ENCODE data around the gene NUCKS1.

DNA sequence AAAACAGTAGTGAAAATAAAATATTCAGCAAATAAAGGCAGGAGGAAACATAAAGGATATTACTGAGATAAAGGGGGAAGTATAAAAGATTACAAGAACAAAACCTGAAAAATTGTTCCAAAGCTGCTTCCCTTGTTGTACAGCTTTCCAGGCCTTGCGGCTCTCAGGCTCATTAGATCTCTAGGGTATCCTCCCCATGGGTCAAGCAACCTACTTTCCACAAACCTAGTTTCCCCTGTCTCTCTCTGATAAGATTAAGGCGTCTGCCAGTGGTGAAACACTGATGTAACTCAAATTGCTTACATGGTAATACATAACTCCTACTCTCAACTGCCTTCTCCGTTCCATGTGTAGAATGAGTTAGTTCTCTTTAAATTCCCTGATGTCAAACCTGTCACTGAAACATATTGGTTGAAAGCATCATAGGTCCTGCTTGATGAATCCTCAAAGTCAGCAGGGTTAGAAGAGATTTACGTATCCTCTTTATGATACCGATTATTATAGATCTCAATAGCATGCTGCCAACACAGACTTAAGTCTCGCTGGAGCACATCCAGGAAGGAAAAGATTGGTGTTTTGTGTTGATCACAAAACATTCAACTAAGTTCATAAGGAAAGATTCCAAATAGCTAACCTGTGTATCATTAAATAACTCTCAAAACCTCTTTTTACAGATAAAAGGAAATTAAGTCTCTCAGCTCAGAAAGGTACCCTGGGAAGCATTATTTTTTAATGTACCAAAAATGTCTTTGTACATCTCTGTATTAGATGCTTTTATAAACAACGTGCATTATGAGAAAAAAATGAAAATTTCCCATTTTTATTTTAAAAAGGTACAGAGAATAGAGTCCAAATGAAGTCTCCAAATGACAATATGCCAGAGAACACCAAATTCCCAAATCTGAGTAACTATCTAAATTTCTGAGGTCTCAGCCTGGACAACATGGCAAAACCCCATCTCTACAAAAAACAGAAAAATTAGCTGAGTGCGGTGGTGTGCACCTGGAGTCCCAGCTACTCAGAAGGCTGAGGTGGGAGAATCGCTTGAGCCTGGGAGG is 10.5 kb downstream of the PPP1R15B start:
CAGE:
- cytosol, long polyA minus RNA, result no peak
- cytosol, long polyA plus RNA, result no peak
- long polyA plus RNA, result no peak
- nucleus, long polyA minus RNA, result no peak
- nucleus, long polyA plus RNA, result no peak

GRCh38 chr1:204461269-204461959 is 33.2 kb downstream of the PIK3C2B start:
CAGE:
- cytosol, long polyA minus RNA, result no peak
- cytosol, long polyA plus RNA, result no peak
- long polyA plus RNA, result no peak
- nucleus, long polyA minus RNA, result no peak
- nucleus, long polyA plus RNA, result no peak

DNA sequence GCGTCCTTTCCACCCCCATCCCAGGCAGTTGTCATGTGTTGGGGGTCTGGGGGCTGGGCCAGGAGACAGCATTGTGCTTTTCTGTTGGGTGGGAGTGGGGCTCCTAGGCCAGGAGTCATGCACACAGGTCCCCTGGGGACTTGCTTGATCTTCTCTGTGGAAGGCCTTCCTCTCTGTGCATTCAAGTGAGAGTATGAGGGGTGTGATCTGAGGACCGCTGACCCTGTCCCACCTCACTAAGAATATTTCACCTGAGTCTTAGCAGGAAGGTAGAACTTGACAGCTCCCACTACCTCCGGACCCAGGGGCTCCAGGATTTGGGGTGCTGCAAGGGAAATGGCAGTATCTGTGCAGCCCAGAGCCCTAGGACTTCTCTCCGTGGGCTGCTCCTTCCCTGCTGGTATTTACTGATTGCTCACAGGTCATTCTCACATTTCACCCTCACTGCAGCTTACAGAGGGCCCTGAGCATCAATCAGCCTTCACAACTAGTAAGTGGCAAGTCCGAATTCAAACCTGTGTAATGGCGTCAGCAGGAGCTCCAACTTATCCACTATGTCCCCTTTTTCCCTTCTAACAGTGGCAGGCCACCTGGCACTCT is 32.5 kb downstream of the PIK3C2B start:
CAGE:
- cytosol, long polyA minus RNA, result no peak
- cytosol, long polyA plus RNA, result no peak
- long polyA plus RNA, result no peak
- nucleus, long polyA minus RNA, result no peak
- nucleus, long polyA plus RNA, result no peak

GRCh38 chr1:204474523-204475617 is 19.7 kb downstream of the PIK3C2B start:
CAGE:
- cytosol, long polyA minus RNA, result no peak
- cytosol, long polyA plus RNA, result no peak
- long polyA plus RNA, result no peak
- nucleus, long polyA minus RNA, result no peak
- nucleus, long polyA plus RNA, result no peak

DNA sequence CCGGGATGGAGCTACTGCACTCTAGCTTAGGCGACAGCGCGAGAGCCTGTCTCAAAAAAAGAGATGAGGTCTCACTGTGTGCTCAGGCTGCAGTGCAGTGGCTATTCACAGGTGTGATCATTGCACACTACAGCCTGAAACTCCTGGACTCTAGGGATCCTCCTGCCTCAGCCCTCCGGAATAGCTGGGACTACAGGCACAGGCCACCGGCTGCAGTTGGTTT is 1.8 kb downstream of the MDM4 start:
CAGE:
- cytosol, long polyA minus RNA, result no peak
- cytosol, long polyA plus RNA, result no peak
- long polyA plus RNA, result no peak
- nucleus, long polyA minus RNA, result no peak
- nucleus, long polyA plus RNA, result no peak

DNA sequence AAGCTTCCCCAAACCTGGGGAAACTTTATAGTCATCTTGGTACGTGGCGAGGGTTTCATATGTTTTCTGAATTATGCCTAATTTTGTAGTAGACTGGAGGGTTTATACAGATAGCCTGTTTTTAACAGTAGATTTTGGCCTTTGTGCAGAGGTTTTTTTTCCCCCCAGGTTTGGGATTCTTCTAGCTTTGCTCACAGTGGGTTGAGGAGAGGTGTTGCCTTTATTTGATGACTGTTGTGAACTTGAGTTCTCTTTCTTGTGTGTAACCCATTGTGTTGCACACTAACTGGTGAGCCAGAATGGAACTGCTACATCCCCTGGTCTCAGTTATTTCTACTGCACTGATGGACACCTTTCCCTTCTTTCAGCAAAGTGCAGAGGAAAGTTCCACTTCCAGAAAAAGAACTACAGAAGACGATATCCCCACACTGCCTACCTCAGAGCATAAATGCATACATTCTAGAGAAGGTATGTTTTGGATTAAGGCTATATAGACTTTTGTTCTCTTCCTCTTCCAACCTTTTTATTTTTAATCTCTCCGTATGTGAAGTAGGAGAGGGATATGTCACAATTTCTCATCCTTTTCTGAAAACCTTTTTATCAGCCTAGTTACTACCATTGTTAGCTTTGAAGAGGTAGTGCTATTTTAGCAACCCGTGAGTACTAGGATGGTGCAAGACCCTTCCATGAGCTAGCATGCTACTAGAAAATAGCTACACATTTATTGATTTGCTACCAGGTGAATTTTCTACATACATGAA is 21.8 kb downstream of the MDM4 start:
CAGE:
- cytosol, long polyA minus RNA, result no peak
- cytosol, long polyA plus RNA, result no peak
- long polyA plus RNA, result no peak
- nucleus, long polyA minus RNA, result no peak
- nucleus, long polyA plus RNA, result no peak

GRCh38 chr1:204670567-204671585 is 14.7 kb downstream of the LRRN2 start:
CAGE:
- cytosol, long polyA minus RNA, result no peak
- cytosol, long polyA plus RNA, result no peak
- long polyA plus RNA, result no peak
- nucleus, long polyA minus RNA, result no peak
- nucleus, long polyA plus RNA, result no peak

GRCh38 chr1:205247319-205248072 is 19.8 kb downstream of the TMCC2 start:
CAGE:
- cytosol, long polyA minus RNA, result no peak
- cytosol, long polyA plus RNA, result no peak
- long polyA plus RNA, result no peak
- nucleus, long polyA minus RNA, result no peak
- nucleus, long polyA plus RNA, result no peak

DNA sequence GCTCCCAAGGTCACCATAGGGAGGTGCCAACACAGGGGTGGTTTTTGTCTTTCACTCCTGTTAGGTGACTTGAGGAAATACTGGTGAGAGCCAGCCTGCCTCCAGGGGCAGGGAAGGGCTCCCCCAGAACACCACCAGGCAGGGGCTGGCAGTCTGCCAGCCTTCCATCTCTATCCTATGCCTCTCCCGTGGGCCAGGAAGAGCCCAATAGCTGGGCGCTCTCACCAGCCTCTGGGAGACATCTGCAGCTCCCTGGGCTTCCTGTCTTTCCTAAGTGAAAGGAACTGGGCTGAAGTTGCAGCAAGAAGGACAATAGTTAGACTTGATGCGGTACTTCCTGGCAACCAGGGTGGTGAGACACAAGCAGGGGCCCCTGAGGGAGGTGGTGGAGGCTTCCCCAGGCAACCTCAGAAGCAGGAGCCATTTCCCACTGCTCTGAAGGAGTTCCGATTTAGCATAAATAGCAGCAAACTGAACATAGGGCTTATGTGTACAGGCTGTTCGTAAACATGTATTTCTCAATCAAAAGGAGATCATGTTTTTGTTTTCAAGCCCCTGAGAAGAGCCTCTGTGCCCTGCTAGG is 14.1 kb downstream of the MFSD4A start:
CAGE:
- cytosol, long polyA minus RNA, result no peak
- cytosol, long polyA plus RNA, result no peak
- long polyA plus RNA, result no peak
- nucleus, long polyA minus RNA, result no peak
- nucleus, long polyA plus RNA, result no peak

GRCh38 chr1:205600028-205600678 is 31.3 kb downstream of the MFSD4A start:
CAGE:
- cytosol, long polyA minus RNA, result no peak
- cytosol, long polyA plus RNA, result no peak
- long polyA plus RNA, result no peak
- nucleus, long polyA minus RNA, result no peak
- nucleus, long polyA plus RNA, result no peak

DNA sequence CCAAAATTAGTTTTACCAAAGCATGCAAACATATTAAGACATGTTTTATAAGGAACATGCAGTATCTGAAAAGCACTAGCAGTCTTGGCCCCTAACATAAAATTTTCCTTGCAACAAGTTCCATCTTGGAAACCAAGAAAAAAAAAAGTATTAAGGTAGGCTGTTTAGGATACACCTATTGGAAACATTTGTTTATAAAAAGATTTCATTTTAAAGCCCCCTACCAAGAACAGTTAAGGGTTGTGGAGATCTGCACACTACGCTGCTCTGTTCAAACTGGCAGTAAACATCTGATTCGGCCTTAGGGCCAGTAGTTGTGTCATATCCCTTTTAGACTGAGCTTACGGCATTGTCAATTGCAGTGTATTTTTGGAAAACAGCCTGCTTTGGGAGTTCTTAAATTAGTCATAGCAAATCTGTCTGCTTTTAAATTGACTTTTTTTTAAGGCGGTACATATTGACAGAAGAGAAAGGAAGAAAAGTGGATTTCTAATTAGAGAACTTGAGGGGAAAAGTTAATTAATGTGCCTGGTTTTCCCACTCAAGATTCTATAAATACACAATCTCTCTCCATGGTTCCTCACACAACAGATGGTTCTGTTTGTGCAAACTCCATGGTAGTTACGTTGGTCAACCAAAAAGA is 1.6 kb upstream of the ELK4 start:
CAGE:
- cytosol, long polyA minus RNA, result no peak
- cytosol, long polyA plus RNA, result no peak
- long polyA plus RNA, result no peak
- nucleus, long polyA minus RNA, result no peak
- nucleus, long polyA plus RNA, result no peak

GRCh38 chr1:205749647-205750296 is at the start of gene NUCKS1:
Gene NUCKS1 (minus strand): TSS chr1:205750182.
CAGE:
- cytosol, long polyA minus RNA, result start-site peak on the minus strand at chr1:205750019-205750025, 54 reads; start-site peak on the minus strand at chr1:205750173-205750183, 30 reads
- cytosol, long polyA plus RNA, result start-site peak on the minus strand at chr1:205750019-205750283, 1,196 and 419 reads in 2 replicates
- long polyA plus RNA, result start-site peak on the minus strand at chr1:205750019-205750224, 1,520 and 813 reads in 2 replicates
- nucleus, long polyA minus RNA, result start-site peak on the minus strand at chr1:205750014-205750025, 142 reads; start-site peak on the minus strand at chr1:205750178-205750183, 277 reads
- nucleus, long polyA plus RNA, result start-site peak on the minus strand at chr1:205750019-205750035, 473 and 289 reads in 2 replicates

CAGE:
- cytosol, long polyA minus RNA, result no peak
- cytosol, long polyA plus RNA, result no peak
- long polyA plus RNA, result no peak
- nucleus, long polyA minus RNA, result no peak
- nucleus, long polyA plus RNA, result no peak
Measured at GRCh38 chr1:205947022-205947376, 3.7 kb upstream of the SLC26A9 start.

DNA sequence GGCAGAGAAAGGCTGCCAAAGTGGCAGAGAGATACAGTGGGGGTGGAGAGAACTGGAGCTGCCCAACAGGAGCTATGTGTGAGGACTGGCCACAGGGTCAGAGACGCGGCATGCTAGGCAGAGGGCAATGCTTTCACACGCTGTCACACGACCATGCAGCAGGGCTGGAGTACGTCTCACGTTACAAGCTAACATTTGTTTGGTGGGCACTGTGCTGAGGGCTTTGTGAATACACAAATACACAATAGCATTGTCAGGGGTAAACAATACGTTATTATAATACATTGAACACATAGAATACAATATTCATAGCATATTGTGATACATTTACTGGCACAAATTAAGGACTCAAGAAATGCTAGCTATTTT is 4.7 kb downstream of the RAB7B start:
CAGE:
- cytosol, long polyA minus RNA, result no peak
- cytosol, long polyA plus RNA, result no peak
- long polyA plus RNA, result no peak
- nucleus, long polyA minus RNA, result no peak
- nucleus, long polyA plus RNA, result no peak

DNA sequence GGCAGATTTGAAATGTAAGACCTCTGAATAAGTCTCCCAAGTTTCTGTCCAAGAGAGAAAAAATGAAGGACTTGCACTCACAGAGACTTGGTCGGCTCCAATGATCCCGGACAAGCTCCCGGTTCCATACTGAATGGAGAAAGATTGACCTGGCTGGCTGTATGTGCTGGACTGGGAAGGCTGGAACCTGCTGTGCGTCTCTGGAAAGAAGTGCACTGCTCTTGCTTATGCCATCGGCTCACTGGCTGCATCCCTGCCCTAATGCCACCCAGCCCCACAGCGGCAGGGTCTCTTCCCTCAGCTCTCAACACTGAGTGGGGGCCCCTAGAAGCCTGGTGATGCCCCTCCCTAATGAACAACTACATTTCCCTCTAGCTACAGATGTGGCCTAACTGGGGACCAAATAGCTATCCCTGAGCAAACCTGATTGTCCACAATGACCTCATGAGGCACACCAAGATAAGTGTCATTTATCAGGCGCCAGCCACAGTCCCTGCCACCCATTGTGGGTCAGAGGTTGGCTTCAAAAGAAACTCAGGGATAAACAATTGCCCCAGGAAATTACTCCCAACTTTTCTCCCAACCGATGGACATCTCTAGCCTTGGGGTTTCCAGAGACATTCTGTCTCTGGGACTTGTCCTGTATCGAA is 2.6 kb downstream of the CTSE start:
CAGE:
- cytosol, long polyA minus RNA, result no peak
- cytosol, long polyA plus RNA, result no peak
- long polyA plus RNA, result no peak
- nucleus, long polyA minus RNA, result no peak
- nucleus, long polyA plus RNA, result no peak

GRCh38 chr1:206083256-206083656 is 30.3 kb downstream of the RHEX start:
CAGE:
- cytosol, long polyA minus RNA, result no peak
- cytosol, long polyA plus RNA, result no peak
- long polyA plus RNA, result no peak
- nucleus, long polyA minus RNA, result no peak
- nucleus, long polyA plus RNA, result no peak

GRCh38 chr1:206444967-206445605 is 25.2 kb upstream of the IKBKE start:
CAGE:
- cytosol, long polyA minus RNA, result no peak
- cytosol, long polyA plus RNA, result no peak
- long polyA plus RNA, result no peak
- nucleus, long polyA minus RNA, result no peak
- nucleus, long polyA plus RNA, result no peak

DNA sequence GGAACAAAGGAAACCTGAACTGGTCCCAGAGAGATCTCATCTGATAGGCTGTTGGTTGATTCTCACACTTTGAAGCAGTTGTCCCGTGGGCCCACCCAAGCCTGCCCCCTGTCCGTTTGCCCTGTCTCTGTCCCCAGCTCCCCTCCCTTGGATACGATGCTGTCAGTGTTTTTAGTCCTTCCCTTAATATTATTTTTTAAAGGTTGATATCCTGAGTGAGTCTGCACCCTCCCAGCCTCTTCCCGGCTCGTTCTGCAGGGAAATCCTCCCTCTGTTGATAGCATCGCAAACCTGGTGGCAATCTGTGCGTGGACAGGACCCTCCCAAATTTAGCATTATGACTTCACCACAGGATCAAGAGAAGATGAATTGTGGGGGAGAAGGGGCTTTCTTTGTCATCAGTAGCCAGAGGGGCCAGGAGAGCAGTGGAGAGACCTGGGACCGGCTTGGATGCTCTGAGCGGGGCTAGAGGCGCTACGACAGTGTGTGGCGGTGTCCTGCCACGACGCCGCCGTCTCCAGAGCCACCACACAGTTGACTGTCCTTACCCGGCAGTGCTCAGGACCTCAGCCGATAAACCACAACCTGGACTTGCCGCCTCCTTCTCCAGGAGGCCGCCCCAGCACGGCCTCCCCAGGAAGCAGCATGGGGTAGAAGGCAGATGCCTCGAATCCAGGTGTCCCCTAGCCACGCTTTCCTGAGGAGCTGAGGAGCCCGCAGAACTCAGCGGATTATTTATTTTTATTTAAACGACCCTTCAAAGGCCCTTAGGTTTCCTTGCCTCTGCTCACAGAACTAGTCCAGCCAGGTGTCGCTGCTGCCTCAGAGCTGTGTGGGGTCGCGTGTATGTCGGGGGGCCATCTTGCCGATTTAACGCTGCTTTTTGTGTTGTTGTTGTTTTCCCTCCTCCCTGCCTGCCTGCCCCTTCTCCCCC is 16.1 kb upstream of the IKBKE start:
CAGE:
- cytosol, long polyA minus RNA, result no peak
- cytosol, long polyA plus RNA, result no peak
- long polyA plus RNA, result no peak
- nucleus, long polyA minus RNA, result no peak
- nucleus, long polyA plus RNA, result no peak

DNA sequence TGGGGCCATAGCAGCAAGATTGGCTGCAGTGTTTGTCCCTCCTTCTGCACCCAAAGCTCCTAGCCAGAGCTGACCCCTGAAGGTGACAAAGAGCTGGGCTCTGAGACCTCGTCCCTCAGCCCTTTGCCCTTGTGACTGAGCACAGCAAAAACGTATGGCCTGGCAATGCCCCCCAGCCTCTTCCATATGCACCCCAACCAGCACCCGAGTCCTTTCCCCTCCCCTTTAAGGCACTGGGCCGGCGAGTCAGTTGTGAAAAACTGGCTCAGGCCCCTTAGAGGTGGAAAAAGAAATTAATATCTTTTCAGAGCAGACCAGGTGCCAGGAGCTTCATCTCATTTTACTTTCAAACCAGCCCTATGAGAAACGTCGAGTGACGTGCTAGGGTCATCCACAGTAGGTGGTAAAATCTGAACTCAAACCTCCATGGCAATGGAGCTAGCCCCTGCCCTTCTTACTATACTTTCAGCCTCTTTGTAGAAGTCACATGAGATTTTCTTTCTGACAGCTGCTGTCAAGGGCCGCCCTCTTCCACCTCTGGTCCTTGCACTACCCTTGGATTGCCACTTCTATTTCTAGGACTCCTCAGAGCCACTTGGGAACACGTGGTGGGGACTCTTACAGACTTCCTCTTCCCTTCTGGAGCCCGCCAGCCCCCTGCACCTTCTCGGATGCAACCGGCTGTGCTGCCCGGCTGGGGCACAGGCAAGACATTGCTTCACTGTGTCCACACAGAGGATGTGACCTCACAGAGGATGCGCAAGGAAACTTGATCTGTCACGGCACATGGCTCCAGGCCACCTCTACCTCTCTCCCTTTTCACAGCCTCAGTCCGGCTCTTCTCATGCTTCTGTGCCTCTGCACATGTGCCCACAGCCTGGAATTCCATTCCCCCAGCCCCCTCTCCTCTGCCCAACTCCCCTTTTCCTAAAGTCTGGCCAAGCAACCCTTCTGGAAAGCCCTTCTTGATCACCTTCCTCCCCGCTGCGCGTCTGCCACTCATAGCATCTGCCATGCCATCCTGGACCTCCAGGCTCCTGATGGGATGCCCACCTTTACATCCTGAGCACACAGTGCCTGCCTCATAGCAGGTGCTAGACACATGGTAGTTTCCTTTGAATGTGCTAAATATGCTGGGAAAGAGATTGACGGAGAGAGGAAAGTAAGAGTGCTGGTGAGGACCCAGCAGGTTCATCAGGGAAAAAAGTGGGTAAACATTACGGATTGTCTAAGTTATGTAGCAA is 2.4 kb upstream of the IKBKE start:
CAGE:
- cytosol, long polyA minus RNA, result no peak
- cytosol, long polyA plus RNA, result no peak
- long polyA plus RNA, result no peak
- nucleus, long polyA minus RNA, result no peak
- nucleus, long polyA plus RNA, result no peak

DNA sequence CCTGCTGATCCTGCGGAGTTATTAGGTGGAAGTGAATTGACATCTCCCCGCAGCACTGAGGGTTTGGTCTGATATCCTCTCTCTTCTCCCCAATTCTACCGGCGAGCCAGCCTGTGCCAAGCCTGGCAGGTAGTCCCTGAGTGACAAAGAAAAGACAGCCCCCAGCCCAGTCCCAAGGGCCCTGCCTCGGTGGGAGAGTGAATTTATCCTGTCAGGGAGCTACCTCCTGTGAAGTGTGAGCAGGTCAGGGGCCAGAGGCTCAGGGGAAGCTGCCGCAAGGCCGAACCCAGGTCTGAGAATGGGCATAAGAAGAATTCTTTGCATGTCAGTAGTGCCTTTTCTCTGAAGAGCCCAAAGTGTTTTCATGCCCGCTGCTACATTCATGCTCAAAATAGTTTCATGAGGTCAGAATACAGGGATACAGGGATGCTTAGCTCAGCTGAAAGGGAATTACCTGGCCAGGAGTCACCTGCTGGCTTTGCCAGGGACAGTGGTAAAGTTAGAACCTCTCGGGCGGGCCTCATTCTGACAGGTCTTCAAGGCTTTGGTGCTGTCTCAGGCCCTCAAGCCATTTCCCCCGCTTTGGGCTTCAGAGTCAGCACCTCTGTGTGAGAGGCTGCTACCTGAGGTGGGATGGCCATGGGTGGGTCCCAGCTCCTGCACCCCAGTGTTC is 5.3 kb downstream of the RASSF5 start:
CAGE:
- cytosol, long polyA minus RNA, result no peak
- cytosol, long polyA plus RNA, result no peak
- long polyA plus RNA, result no peak
- nucleus, long polyA minus RNA, result no peak
- nucleus, long polyA plus RNA, result no peak